Hair follicle dermal papilla cell (primary cell): ENCODE measurements around a stretch of chr7.

GRCh38 chr7:157009712-157010342 lies 636 bp downstream of the MNX1 start:
- CAGE, long polyA plus RNA, result no peak

DNA sequence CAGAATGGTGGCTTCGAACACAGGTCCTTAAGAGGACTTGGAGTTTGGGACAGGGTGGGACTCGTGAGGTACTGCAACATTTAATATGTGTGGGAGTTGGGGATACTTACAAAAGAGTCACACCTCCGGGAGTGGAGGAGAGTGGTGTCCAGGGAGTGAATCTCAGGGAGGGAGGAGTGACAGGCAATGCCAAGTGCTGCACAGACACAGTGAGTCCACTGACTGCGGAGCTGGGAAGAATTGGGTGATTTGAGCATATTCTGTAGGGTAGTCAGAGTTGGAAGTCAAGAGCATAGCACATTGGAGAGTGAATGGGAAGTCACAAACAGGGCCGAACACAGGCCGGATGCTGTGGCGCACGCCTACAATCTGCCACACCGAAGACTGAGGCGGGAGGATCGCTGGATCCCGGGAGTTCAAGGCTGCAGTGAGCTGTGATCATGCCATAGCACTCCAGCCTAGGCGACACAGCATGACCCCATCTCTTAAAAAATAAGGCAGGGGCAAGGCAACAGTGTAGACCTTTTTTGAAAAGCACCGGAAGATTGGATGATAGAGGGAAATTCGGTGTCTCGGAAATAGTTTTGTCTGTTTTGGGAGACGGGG lies 5.2 kb downstream of the UBE3C start:
- CAGE, long polyA plus RNA, result no peak

DNA sequence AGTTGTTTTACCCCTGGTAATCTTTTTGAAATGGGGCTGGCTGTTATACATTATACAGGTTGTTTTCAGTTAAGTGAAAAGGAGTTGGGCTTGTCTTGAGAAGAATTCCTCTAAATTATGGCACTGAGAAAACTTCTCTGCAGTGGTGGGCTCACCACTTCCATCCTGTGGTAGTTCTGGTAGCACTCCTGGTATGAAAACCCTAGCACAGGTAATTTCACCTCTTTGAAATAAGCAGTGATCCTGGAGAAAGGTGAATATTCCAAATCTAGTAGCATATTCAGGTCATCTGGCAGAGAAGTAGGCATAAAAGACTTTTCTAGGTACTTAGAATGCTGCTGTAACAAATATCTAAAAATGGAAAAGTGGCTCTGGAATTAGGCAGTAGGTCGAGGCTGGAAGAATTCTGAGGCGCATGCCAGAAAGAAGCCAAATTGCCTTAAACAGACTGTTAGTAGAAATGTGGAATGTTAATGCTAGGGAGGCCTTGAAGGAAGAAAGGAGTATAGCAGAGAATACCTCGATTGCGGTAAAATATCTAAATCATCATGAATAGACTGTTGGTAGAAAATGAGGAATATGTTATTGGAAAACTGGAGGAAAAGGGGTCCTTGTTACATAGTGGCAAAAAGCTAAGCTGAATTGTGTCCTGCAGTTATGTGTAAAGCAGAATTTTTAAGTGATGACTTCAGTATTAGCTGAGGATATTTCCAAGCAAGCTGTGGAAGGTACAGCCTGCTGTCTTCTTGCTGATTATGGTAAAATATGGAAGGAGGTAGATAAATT lies 55.6 kb downstream of the UBE3C start:
- CAGE, long polyA plus RNA, result no peak

DNA sequence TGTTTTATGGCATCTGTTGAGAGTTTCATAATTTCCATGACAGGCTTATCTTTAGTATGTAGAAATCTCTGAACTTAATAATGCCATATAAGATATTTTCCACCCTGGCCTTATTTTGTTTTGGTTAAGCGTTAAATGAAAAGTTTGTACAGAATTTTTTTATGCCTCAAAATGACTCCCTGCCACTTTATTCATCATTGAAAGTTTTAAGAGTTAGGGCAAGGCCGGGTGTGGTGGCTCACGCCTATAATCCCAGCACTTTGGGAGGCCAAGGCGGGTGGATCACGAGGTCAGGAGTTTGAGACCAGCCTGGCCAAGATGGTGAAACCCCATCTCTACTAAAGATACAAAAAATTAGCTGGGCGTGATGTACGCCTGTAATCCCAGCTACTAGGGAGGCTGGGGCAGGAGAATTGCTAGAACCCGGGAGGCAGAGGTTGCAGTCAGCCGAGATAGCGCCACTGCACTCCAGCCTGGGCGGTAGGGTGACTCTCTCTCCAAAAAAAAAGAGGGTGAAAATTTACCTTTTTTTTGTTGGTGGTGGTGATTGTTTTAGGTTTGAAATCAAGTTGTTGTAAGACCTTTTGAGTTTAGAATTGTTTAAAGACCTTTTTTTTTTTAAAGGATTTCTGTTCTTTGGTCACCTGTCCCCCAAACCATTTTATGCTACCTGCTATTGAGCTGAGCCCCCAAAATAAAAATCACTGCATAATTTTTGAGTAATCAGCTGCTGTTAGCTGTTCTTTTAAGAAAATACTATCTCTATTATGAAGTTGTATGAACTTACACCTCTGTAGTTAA lies 71.2 kb downstream of the UBE3C start:
- CAGE, long polyA plus RNA, result no peak

- CAGE, long polyA plus RNA, result no peak
These were observed 95.7 kb upstream of the DNAJB6 start for GRCh38 chr7:157241009-157241678.

- CAGE, long polyA plus RNA, result no peak
These were observed 89.0 kb upstream of the DNAJB6 start for GRCh38 chr7:157247785-157248267.

GRCh38 chr7:157276550-157277168 lies 60.1 kb upstream of the DNAJB6 start:
- CAGE, long polyA plus RNA, result no peak

DNA sequence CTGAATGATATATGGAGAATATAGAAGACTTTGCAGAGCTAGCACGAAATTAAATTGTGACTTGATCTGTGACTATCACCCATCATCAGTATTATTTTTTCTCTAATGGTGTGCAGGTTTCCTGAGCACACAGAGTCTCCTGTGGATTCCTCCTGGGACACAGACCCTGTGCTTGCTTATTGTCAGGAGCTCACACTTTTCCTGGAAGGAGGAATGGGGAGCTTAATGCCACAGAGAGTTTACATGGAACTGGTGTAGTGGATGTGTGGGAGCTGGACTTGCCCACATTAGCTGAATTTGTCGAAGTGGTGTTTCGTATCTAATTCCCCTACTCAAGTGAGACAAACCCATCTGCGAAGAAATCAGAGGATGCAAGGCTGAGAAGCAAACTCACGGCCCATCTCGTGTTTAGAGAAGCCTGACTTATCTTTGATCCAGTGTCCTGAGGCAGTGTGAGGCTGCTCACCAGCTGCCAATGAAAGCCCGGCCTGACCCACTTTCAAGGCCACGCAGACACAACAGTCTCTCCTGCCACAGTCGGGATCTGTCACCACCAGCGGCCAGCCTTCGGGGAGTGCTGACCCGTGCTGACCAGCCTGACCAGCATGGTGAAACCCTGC lies 7.6 kb upstream of the DNAJB6 start:
- CAGE, long polyA plus RNA, result no peak

DNA sequence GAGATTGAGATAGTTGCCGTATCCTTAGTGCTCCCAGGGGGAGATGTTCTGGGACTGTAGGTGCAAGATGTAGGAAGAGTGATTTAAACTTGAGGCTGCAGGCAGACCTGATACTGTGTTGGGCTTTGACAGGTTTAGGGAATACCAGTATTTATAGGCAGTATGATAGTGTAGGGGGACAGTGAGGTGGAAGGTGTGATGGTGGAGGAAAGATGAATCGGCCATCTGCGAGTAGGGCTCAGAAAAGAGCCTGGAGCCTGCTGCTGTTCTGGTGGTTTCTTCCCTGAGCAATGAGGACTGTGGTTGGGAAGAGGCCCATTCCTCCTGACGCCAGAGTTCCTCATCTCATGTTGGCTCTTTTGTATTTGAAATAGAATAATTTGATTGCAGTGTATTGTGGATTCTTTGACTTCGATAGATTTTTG lies 38.2 kb downstream of the DNAJB6 start:
- CAGE, long polyA plus RNA, result no peak

DNA sequence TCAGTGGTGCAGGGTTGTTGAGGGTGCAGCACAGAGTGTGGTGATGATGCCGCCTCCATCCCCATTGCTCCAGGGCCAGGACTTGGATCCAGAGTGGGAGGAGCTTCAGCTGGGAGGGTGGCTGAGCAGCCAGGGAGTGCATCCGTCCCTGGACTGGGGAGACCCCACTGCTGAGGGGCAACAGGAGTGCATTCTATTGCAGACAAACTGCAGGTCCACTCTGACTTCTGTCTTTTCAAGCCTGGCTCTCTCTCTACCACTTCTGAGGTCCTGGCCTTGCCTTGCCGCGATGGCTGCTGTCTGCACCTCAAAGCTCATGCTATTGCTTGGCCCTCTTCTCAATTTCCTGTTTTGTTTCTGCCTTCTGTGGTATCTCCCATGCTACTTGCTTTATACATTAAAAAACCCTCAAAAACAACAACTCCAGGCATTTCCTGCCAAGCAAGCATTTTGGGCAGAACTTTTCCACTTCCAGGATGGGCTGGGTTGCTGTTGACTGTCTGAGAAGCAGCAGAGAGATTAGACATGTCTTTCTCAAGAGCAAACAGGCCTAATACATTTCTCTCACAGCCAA lies 134.8 kb downstream of the DNAJB6 start:
- CAGE, long polyA plus RNA, result no peak

- CAGE, long polyA plus RNA, result no peak
These were observed 166.5 kb downstream of the DNAJB6 start for GRCh38 chr7:157503389-157503712.

- CAGE, long polyA plus RNA, result no peak
These were observed 515.0 kb downstream of the DNAJB6 start for GRCh38 chr7:157851651-157852273.

GRCh38 chr7:158237672-158238363 lies 349.8 kb downstream of the PTPRN2 start:
- CAGE, long polyA plus RNA, result no peak

- CAGE, long polyA plus RNA, result no peak
These were observed 163.0 kb downstream of the PTPRN2 start for GRCh38 chr7:158424645-158424993.

DNA sequence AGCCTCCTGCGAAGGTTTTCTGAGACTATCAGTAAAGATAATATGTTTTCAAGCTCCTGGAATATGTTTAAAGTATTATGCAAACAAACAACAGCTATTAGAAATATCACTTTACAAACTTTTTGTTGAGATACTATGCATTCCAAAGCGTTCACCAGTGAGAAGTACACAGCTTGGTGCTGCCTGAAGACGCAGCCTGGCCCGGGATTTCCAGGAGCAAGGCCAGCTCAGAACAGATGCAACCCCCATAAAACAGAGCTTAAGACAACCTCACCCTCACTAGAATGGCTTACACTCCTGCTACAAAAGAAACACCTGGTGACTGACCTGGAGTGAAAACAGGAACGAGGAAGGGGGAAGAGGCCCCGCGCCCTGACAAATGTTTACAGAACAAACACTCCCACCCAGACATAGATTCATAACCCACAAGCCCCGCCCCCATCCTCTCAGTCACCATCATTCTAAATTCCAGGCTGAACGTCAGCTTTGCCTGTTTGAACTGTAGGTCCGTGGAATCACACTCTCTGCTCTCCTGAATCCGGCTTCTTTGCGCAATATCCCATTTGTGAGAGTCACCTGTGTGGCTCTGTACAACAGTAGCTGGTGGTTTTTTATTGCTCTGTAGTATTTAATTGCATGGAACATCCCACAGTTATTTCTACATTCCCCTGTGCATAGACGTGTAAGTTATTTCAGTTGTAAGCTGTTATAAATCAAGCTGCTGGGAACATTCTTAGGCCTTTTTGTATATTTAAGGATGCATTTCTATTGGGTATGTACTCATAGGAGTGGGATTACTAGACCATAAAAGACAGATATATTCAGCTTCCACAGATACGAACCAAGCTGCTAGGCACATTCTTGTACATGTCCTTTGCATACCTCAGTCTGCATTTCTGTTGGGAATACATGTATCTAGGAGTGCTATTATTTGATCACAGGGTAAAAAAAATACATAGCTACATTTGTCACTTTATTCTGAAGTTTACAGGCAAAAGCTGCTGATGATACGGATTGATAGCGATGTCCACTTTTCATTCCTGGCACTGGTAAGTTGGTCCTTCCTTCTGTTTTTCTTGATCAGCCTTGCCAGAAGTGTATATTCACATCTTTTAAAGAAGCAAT lies 154.7 kb downstream of the PTPRN2 start:
- CAGE, long polyA plus RNA, result no peak

- CAGE, long polyA plus RNA, result no peak
These were observed 30.7 kb upstream of the NCAPG2 start for GRCh38 chr7:158735332-158735729.

- CAGE, long polyA plus RNA, result no peak
These were observed 58.3 kb upstream of the NCAPG2 start for GRCh38 chr7:158762935-158763244.

DNA sequence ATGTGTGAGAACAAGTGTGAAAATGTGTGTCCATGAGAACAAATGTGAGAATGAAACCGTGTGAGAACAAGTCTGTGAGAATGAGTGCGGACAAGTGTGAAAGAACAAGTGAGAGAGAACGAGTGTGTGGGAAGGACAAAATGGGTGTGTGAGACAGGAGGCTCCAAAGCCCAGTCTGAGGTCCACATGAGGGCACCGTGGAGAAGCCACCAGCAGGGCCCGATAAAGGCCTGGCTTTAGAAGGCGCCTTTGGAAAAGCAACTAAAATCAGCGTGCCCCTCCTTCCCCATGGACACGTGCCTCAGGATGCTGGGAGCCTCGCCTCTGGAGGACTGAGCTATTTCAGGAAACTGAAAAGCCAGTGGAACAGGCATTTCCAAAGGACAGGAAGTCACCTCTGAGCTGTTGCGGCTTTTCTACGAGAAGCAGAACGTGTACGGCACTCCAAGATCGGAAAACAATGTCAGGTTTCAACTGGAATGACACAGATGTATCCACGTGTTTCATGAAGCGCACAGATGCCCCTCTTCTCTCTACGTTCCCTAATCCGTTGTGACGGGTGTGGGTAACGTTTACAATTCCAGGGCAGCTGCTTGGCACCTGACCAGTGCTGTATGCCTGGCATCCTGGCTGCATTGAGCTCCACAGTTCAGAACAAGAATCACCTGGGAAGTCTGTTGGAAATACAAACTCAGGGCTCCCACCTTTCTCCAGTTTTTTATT lies 46.4 kb downstream of the ESYT2 start:
- CAGE, long polyA plus RNA, result no peak

DNA sequence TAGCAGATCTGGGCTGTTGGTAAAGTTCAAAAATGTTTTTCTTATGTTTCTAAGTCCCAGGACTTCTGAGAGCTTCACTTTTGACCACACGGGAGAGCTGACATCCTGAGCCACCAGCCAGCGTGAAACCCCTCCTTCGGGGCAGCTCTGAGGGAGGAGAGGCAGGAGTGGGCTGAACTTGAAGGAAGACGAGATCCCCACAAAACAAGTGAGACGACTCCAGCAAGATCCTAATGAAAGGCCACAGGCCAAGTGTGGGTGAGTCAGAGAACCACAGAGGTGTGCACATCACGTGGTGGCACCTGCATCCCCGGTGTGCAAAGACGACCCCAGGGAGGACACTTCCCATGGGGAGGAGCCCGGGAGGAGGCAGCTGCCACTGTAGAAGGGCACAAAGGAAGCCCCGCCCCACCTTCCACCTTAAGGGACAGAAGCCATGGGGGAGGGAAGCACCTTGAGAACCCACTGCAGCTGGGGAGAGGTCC lies 45.8 kb downstream of the ESYT2 start:
- CAGE, long polyA plus RNA, result no peak

- CAGE, long polyA plus RNA, result no peak
These were observed 575 bp downstream of the ESYT2 start for GRCh38 chr7:158828777-158829091.